ReNcell CX (cell line): ENCODE data around the genes DCHS2 and MAP9.

DNA sequence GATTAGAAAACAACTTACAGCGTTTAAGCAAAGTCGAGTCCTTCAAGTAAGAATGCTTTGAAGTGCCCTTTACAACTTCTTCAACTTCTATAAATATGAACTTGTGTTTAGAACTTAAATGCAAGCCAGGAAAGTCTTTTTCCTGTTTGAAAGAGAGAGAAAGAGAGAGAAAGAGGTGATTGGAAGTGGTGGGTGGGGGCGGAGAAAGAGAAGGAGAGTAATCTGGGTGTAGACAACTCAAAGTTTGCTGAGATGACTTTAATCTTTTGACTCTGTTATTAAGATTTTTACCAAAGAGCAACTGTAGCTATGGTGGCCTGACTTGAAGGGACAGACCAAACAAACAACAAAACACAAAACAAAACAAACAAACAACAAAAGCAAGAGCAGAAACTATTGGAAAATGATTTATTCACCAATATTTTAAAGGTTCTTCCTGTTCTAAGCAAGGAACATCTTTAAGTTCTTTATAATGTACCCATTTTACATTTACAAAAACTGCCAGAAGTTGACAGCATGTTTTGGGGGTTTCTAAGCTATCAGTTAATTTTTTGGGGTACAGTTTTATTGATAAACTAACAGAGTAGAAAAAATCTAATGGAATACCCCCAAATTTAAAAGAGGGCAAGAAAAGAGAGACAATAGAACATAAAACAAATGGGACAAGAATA, 1.2 kb downstream of the TLR2 start:
- PRO-cap = no peak

- PRO-cap = no peak
These were observed 930 bp upstream of the SFRP2 start for GRCh38 chr4:153789663-153790362.

DNA sequence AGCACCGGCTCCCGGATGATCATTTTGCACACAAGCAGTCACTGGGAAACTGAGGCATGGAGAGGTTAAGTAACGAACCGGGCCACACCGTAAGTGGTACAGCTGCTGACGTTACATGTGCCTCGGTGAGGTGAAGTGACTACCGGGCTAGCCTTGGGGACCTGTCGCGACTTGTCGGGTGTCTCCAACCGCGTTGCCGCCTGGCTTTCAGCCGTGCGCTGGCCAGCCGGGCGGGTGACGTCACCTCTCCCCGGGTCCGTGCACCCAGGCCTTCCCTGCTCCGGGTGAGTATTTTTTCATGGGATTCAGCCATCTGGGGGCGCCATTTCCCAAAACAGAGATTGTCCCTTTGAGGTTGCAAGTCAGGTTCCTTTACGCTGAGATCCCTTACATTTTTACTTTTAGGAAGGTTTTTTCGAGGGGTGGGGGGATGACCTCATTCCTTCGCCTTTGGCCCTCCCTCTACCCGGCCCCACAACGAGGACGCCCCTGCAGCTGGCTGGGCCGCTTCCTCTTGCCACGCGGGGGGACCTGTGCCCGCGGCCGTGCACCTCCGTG, 3.4 kb upstream of the SFRP2 start:
- PRO-cap = no peak

DNA sequence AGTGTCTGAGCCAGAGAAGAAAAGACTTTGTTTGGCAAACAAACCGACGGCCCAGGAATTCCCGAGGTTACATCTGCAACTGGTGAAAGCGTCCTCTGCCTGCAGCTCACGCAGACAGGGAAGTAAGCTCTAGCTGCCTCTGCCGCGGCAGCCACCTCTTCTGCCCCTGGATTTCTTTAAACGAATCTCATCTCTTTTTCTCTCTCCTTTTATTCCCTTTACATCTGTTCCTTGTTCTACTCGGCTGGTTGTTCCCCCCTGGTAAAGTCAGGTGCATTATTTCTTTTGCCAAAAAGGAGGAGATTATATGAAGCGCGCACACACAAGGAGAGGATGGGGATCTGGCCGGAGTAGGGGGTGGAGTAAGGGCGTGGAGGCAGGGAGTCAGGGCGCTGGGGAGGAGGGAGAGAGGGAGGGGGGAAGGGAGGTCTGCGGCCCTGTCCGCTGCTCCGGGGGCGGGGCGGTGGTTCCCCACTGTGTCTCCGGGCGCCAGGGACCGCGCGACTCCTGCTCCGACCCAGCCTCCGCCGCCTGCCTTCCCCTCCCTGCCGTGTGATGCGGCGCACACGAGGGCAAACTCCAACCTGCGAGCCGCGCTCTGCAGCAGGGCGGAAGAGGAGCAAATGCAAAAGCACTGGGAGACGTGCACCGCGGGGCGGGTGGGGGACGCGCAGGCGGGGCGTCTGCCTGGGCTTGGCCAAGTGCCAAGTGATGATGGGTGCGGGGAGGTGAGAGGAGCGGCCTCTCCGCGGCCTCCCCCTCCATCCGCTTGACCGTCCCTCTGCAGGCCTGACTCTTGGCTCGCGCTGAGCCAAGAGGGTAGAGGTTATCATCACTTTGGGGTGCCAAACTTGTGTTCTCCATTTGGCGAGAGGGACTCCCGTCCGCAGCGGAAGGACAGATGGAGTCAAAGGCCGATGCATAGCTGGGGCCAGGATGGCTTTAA, at the start of gene DCHS2:
Gene DCHS2 (minus strand): TSS at position 364 of the 946 bp plus-strand sequence.
- PRO-cap = no peak

GRCh38 chr4:154569346-154569945, 6.6 kb downstream of the FGB start:
- PRO-cap = no peak

DNA sequence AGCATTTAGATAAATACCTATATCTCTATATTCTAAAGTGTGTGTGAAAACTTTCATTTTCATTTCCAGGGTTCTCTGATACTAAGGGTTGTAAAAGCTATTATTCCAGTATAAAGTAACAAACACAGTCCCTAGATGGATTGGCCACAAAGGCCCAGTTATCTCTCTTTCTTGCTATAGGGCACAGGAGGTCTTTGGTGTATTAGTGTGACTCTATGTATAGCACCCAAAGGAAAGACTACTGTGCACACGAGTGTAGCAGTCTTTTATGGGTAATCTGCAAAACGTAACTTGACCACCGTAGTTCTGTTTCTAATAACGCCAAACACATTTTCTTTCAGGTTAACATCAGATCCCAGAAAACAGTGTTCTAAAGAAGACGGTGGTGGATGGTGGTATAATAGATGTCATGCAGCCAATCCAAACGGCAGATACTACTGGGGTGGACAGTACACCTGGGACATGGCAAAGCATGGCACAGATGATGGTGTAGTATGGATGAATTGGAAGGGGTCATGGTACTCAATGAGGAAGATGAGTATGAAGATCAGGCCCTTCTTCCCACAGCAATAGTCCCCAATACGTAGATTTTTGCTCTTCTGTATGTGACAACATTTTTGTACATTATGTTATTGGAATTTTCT, 7.4 kb downstream of the FGB start:
- PRO-cap = no peak

GRCh38 chr4:154588718-154589245, 1.8 kb downstream of the FGA start:
- PRO-cap = no peak

DNA sequence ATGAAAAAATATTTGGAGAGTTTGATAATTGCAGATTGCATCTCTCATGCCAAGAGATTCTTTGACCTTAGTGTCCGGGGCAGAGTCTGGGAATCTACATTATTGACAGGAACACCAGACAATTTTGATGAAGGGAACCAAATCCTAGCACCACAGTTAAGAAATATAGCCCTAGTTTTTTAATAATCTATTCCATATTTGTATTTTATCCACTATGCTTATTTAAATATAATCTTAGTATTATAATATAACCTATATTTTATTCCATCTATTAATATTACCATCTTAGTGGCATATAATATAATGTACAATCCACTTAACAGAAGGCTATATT, 13.1 kb upstream of the NPY2R start:
- PRO-cap = no peak

DNA sequence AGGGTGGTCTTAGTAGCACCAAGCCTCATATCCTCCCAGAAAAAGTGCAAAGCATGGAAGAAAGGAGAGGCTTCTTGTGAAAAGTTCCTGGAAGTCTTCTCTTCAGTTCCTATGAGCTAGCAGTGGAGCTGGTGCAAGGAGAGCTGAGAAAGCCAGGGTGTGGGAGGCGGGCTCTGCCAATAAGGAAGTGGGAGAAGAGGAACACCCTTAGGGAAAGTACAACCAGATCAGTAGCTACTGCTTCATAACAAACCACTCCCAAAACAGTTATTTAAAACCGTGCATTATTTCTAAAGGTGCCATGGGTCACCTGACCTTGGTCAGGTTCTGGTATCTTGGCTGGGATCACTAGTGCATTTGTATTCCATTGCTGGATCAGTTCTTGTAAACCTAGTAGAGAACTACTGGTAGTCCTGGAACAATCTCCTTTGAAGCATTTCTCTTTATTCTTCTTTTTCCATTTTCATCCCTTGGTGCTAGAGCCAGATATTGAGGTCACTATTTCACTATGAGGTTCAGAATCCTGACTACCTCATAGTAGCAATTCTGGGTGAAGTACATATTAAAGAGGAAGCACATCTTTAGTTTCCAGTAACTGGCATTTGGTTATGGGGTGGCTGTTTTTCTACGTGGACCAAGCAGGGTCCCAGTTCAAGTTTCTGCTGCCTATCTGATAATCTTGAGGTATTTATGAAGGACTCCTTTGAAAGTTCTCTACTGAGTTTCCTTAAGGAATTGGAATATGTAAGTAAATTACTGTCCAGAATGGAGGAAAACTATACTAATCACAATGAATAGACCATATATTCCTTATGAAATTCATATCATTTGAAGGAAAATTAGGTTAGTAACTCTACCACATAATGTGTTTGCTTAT, 72.1 kb downstream of the MAP9 start:
- PRO-cap = no peak

DNA sequence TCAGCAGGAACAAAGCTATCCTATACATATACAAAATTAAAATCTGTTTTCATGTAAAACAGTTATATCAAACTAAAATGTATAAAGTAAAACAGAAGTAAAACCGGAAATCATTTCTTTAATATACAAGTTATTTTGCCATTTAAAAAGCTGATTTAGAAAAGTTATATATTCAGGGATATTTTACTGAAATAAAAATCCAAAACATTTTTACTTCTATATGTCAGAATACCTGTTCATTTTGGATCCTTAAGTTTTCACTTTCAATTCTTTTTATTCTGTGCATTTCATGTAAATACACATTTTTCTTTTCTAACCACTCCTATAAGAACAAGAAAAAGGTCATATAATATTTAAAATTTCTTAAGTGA, 21.9 kb downstream of the MAP9 start:
- PRO-cap = no peak

DNA sequence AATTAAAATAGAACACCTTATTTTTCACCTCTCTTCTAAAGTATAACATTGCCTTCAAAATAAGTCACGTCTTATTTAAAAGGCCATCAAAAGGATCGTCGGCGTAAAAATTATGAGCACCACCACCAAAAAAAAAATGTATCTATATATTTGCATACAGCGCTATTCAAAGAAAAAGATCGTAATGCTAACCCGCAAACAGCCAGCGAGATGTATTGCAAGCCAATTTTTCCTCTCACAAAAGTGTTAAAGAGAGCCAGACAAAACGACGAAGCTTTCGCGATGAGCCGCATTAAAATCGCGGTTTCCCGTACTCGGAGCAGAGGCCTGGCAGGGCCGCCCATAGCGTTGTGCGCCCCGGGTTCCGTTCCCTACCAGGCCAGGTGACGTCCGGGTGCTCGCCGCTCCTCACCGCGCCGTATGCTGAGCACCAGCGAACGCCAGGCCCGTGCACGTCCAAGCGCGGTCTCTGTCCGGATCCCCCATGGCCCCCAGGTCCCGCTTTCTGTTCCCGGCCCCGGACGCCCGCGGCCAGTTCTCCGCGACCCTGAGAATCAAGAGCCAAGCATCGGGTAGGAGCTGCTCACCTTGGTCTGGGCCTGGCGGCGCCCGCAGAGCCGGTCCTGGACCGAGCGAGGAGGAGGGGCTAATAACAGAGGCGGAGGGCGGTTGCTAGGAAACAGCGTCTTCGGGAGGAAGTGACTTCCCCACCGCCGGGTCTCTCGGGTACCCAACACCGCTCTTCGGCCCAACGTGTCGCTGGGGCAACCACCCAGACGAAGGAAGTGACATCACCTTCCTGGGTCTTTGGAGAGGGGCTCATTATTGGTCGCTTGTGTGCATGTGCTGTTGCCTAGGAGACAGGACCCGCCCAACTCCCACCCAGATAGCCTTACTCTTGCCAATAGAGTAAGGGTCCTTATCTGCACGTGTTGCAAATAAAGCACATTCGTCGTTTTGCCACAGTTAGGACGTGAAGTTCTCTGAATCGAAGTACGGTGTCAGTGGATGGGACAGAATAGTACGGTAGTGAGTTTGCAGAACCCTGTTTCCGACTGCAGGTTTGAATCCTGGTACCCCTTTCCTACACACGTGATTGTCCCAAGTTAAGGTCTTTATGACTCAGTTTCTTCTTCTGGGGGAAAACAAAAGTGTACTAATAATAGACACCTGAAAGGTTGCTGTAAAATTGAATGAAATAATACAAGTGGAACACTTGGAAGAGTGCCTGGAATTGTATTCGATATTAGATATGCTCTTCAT, at the start of gene MAP9:
Gene MAP9 (minus strand): TSS at position 782 of the 1,263 bp plus-strand sequence.
- PRO-cap = unidirectional peak, minus-strand start at position 589 of the sequence

DNA sequence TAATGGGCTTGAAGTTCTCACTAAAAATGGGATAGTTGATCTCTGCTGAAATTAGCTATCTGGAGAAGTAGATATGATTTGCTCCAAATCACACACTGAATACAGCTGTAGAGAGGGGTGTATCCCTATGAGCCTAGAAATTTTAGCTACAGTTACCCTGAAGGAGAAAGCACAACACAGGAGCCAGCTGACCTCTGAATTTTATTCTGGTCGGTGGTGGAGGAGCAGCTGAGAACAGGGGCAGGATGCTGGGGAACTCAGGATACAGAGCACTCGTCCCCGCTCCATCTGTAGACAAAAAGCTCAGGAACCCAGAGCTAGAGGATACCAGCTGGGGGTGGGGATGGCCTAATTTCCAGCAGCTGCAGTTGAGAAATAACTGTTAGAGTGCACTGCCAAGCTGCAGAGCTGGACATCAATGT, 122.2 kb upstream of the GUCY1A1 start:
- PRO-cap = no peak

- PRO-cap = unidirectional peak, plus-strand start at chr4:157222549
These were observed 1.9 kb downstream of the GRIA2 start for GRCh38 chr4:157222399-157222822.

- PRO-cap = no peak
These were observed 178.0 kb downstream of the GASK1B start for GRCh38 chr4:157994719-157995332.

DNA sequence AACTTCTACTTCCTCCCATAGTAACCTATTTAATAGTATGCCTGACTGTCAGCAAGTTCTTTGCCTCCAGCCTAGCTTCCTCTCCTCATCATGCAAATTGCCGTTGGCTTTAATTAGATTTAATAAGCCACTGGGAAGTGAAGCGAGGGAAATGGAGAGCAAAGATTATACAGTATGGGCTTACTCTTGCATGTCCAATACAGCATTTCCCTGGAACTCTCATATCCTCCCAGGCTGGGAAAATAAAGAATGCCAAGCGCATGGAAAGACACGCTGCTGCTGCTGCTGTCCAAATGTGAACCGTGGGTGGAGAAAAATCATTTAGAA, 2.8 kb downstream of the GASK1B start:
- PRO-cap = no peak

GRCh38 chr4:158779462-158779872, 10.6 kb downstream of the FNIP2 start:
- PRO-cap = no peak

GRCh38 chr4:158817712-158818456, 49.1 kb downstream of the FNIP2 start:
- PRO-cap = no peak

DNA sequence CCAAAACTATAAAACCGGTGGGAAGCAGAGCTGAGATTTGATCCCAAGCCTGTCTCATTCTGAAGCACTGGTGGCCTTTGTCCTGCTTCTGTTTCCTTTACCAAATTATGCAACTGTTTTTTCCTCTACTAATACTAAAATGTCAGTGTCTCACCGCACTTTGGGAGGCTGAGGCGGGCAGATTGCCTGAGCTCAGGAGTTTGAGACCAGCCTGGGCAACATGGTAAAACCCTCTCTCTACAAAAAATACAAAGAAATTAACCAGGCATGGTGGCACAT, 52.8 kb downstream of the FNIP2 start:
- PRO-cap = no peak

DNA sequence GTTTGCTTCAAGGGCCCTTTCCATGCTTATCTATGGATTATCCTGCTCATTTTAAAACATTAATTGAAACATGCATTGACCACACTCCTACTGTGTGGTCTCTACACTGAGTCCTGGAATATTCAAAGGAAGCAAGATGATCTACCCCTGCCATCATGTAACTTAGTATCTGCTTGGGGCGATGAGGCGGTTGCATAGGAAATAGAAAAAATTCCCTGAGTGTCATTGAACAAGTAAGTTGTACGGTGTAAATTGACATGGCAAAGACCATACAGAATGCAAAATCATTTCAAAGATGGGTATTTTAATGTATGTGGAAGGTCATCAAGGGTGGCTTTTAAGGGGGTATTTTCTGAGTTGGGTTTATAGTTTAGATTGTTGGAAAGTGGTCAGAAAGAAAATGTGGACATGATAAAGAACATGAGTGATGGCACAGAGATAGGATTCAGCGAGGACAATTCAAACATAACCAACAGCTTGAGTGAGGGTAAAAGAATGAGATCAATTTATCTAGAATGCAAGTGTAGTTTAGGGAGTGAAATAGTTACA, 113.3 kb downstream of the RAPGEF2 start:
- PRO-cap = no peak

DNA sequence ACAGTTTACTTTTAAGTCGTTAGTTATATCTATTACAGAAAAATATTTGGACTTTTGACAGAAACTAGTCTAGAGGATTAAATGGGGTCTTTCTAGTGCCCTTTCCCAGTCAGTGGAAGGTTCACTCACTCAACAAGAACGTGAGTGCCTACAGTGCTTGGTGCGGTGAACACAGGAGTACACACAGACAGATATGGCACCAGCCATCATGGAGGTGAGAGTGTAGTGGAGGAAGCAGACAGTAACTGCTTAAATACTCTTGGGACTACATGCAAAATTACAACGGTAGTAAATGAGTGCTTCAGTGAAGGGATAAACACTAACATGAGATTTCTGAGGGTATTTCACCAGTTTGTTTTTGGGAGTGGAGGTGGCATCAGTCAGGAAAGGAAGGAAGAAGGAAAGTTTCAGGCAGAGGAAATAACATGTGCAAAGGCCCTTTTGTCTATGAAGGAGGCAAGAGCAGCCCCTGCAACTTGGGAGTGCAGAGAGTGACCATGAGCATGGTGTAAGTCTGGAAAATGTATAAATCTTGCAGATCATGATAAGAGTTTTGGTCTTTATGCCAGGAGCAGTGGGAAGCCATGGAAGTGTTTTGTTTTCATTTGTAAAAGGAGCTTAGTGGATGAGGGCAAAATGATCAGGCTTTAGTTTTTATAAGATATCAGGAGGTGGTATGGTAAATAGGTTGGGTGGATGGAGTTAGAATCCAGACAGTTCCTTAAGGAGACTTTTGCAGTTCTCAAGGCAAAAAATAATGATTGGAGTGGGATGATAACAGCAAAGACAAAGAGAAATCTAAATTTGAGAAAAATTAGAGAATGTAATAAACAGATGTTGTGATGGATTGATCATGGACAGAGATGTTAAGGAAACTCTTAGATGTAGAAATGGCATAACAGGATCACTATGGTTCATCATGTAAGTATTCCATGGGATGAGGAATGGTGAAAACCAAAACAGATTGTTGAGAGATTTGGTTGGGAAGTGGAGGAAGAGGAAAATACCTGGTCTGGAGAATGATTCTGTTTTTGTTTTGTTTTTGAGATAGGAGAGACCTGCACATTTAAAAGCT, 162.5 kb downstream of the RAPGEF2 start:
- PRO-cap = no peak